Vagina (tissue), 1 donor: ENCODE data around the genes NT5C3A, RP9 and DPY19L1.

DNA sequence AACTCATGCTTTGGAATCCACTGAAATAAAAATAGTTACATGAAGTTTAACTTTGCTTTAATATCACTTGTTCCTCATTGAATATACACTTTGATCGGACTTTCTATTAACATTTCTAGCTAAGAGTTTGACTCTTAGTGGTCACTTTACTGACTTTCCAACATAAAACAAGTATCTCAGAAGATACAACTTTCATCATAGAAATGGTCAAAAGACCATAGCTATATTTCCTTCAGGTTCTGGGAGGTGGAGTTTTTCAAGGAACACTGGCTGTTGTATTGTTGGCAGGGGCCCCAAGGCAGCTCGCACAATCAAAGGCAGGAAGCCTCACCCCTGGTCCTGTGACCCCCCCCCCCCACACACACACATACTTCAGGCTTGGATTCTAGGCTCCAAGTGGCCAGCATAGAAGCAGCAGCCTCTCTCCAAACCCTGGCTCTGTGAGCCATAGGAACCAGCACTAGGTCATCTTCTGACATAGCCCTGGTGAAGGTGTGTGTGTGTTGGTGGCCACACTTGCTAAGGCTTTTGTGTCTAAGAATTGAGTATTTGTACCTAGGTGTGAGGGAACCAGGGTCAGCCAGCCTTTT is 90.9 kb downstream of the AVL9 start:
- PRO-cap, result no peak
- RAMPAGE, long total RNA, result no peak

DNA sequence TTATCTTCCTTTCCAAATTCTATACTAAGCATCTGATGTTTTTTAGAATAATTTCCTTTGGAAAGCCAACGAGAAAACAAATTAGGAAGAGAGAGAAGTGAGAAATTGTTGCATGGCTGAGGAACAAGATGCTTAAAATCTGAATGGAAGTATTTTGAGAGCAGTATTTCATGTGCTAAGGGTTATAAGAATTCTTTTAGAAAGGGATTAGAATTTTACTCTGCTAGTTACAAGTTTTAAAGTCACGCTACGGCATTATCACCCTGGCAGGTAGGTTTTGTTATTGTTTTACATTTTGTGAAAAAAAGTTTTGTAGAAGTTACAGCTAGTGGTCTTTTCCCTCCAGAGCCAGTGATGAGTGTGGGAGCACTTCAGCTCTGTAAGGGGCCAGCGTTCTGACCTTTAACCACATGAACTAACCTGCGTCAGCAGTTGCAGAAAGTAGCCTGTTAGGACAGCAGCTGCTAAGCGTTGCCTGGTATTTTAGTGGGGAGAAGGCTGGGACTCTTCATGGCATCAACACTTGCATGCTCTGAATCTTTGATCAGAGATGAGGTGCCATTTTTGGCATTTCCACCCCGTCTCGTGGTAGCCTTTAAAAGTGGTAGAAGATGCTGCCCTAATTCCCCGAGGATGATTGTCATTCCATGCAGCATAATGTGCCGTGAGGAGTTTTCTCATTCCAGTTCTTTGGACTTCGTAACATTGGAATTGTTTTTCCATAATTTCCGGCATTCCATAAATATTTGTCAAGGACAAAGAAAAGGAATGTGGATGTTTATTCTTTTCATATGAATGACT is 92.0 kb downstream of the AVL9 start:
- PRO-cap, result no peak
- RAMPAGE, long total RNA, result no peak

DNA sequence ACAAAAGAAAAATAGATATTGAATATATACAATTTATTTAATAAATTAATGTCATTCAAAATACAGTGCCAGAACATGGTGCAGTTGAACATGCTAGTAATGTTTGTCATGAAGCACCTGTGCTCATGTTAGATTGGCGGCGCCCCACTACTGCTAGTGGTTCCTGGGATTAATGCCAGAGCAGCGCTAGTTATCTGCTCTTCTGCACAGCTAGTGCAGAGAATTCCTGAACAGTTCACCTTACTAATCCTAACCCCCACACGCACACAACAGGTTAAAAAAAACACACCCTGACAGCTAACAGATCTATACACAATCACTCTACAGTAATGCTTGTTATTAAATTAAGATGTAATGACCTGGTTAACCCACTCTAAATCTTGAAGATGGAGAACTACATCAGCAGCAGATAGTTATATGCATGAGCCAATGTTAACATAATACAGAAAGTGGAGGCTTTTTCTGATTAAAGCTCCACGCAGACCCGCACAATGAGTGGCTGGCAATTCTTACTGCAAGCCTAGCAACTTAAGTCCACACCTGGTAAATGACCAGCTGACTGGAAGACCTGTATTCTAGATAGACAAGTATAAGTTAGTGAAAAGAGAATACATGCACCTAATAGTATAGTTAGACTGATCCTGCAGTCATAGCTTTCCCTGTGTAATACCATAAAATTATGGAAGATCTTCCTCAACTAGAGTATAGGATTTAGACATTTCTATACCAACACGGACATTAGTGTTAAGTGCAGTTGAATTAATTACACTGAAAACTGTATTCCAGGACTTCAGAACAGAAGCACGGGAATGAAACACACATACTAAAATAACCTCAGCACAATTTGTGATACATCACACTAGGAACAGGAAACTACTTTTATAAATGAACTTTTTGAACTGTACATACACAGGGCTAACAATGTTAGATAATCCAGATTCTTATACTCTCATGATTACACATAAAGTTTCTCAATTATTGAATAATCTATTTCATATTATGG is 23.1 kb downstream of the KBTBD2 start:
- PRO-cap, result no peak
- RAMPAGE, long total RNA, result no peak

DNA sequence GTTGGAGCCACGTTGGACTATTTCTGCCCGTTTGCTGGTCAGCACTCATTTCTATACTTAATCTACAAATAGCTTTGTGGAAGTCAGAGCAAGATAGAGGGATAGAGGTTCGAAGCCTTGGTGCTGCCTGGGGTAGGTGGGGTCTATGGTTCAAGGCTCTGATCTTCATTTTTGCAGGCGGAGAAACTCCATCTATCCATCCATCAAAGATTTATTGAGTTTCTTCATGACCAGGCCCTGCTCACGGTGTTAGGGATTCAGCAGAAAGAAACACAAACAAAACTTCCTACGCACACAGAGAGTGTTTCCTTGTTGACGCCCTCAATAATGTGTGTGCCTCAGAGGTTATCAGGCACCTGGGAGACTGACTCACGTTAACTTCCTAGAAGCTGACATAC is 35.3 kb downstream of the FKBP9 start:
- PRO-cap, result no peak
- RAMPAGE, long total RNA, result no peak

DNA sequence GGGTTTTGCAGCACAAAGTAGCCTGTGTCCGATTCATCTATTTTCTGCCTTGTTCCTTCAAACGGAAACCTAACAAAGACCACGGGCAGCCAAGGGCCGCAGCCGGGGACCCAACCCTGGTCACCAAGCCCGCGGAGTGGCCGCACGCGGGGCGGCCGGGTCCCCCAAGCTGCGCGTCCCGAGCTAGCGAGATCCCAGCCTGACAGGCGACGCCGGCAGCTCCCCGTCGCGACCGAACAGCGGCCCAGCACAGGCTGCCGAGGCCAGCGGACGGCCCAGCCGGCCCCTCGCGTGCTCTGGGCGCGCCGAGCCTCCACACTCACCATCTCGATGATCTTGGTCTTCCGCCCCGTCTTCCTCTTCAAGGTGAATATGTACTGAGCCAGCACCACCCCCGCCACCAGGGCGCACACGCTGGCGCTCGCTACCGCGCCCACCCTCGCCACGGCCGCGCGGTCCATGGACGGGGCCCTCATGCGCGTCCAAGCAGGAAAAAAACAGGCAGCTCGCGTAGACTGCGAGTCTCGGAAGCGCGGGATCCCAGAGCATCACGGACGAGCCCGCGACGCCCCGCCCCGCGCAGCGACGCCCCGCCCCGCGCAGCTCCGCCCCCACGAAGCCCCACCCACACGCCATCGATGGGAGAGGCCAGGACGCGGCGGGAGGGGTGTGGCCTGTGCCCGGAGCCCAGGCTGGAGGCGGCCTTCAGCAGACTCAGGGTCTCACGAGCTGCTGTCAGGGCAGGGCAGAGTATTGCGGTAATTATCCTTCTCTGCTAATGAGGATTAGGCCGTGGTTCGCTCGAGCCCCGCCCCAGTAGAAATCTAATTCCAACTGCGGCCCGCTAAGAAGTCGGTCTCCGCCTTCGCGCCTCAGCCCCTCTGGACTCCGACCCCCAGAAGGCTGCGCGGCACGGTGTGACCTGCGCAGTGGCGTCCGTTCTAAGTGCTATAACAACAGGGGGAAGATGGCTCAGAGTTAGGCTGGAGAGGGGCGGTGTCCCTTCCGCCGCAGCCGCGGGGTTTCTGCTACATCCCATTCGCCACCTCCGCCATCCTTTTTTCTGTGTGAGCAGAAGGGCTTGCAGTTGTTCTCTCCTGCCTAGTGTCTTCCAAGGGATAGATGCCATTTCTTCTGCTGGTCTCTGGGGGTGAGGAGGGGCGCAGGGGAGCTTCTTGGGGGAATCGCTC is at the start of gene NT5C3A:
Gene NT5C3A (minus strand): TSS at position 532 of the 1,190 bp plus-strand sequence.
- PRO-cap, result bidirectional peak, plus-strand start at position 690 of the sequence, minus-strand start at position 517 of the sequence; bidirectional peak, plus-strand start at position 975 of the sequence, minus-strand start at position 883 of the sequence
- RAMPAGE, long total RNA, result start-site peak on the minus strand centred at position 512 of the sequence, 72 bp wide, 647 reads

GRCh38 chr7:33108687-33109964 is at the start of gene RP9:
RP9 (minus strand) TSS chr7:33109404.
- PRO-cap, result bidirectional peak, plus-strand start at chr7:33109581, minus-strand start at chr7:33109403
- RAMPAGE, long total RNA, result start-site peak on the minus strand at chr7:33109315-33109334, 5 reads

DNA sequence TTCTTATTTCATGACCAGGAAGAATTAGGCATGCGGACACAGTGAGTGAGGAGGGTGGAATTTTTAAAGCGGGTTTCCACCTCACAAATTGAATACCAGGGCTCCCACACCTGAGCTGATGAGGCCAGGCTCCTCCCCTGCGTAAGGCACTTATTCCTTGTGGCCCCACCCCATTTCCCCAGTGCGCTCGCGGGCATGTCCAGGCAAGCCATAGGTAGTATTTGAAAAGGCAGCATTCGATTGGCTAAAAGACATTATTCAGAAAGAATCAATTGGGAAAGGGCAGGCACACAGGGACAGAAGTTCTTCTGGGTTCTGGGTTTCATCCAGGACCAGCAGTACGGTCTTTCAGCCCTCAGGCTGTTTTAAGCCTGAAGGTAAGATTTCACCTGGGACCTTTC is 222.3 kb downstream of the BBS9 start:
- PRO-cap, result no peak
- RAMPAGE, long total RNA, result no peak

DNA sequence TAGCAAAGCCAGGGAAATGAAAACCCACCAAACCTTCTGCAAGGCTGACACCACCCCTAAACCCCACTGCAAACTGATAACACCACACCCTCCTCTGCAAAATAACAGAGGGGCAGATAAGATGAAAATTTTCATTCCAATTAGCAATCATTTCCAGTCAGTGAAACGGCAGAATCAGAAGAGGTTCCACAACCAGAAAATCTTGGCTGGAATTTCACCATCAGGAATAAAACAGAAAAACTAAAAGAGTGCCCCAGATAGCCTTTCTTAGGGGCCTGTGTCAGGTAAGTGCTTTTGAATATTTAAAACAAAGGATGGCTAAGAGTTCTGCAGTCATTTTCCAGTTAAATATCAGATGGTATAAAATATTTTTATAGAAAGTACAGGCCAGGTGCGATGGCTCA is 179.5 kb upstream of the BMPER start:
- PRO-cap, result no peak
- RAMPAGE, long total RNA, result no peak

GRCh38 chr7:34058929-34059407 is 153.6 kb downstream of the BMPER start:
- PRO-cap, result no peak
- RAMPAGE, long total RNA, result no peak

DNA sequence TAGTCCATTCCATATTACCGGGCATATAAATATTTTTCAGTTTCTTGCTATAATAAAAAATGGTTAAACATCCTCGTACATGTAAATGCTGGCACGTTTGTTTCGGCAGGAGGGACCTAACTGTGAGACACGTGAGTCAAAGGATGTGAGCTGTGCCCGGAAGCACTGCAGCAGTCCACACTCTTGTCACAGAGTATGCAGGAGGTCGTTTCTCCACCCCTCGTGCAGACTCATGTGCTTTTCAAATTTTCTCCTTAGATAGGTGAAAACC is 45.4 kb downstream of the DPY19L1 start:
- PRO-cap, result no peak
- RAMPAGE, long total RNA, result no peak

DNA sequence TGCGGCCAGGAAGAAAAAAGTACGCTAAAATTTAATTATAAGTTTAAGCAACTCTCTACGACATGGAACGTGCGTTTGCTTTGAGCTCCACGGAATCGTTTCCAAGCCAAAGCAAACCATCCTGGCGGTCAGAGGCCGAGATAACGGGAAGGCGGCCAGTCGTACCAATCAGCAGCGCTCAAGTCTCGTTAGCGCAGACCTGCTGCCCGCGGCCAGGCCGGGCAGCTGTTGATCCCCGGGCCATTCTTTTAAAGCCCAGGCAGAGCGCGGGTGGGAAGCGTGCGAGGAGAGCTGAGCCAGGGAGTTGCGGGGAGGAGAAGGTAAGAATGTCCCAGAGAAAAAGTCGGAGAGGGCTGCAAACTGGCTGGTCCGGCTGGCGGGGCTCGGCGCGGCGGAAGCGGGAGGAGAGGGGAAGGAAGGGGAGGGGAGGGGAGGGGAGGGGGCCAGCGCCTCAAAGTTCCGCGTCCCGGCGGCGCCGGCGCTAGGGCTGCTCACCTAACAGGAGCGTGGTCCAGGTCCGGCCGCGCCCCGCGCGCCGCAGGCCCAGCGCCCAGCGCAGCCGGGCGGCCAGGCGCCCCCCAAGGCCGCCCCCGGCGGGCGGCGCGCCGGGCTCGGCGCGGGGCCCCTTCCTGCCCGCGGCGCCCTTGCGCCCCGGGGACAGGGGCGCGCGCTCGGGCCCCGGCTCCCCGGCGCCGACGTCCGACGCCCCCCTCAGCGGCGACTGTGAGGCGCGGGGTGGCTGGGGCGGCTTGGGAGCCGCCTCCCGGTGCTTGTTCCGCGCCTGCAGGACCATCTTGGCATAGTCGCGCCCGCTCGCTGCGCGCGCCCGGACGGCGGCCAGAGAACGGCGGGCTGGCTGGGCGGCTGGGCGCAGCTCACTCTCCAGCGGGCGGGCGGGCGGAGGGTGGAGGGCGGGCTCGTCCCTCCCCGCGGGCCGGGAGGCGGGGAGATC is at the start of gene DPY19L1:
Gene DPY19L1 (minus strand): TSS at position 884 of the 952 bp plus-strand sequence.
- PRO-cap, result bidirectional peak, plus-strand start at position 258 of the sequence, minus-strand start at position 101 of the sequence; bidirectional peak, plus-strand start at position 454 of the sequence, minus-strand start at position 385 of the sequence; bidirectional peak, plus-strand start outside the sequence, minus-strand start at position 849 of the sequence
- RAMPAGE, long total RNA, result no peak

GRCh38 chr7:35261341-35262466 is 7.8 kb upstream of the TBX20 start:
- PRO-cap, result no peak
- RAMPAGE, long total RNA, result no peak

DNA sequence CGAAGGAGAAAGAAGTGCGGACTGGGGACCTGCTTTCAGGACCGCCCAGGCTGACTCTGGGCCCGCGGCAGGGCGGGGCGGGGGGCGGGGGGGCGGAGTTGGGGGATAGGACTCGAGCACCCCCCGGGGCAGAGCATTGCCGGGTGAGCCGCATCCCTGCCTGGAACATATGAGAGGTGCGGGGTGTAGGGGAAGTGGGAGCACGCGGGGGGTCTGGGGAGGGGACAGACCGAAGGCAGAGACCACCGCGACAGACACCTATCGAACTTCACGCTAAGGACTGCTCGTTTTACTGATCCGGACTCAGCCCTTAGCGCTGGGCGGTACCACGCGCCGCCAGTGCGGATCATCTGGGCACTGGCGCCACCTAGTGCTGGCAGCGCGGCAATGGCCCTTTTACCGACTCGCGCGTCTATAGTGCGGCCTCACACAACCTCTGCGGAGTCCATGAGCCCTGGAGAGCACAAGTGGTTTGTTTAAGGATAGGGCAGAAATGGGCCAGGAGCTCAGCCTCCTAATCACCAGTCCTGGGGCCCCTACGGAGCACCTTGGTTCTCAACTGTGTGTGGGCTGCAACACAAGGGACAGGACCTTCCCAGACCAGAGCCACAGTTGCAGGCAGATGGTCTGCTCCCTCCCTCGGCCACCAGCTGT is 157.6 kb downstream of the HERPUD2 start:
- PRO-cap, result no peak
- RAMPAGE, long total RNA, result no peak

DNA sequence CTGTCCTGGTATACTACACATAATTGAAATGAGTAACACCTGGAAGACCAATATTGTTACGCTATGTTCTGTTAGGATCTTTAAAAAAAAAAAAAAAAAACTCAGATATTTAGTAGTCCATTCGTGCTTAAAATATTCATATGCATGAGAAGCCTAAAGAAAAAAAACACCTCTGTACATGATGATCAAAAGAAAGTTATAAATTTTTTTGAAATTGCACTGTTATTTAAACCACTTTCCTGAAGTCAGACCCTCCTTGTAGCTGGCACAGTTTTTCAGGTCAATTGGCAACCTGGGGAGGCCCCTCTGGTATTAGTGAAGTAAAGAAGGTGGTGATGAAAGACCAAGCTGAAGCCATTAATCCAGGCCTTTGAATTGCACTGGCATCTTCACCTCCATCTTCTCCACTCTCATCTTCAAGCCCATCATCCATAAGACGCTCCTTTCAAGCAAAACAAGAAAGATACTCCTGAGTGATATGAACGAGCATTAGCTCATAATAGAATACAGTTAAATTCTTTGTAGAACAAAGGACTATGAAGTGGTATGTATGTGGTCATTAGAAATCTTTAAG is 61.4 kb downstream of the HERPUD2 start:
- PRO-cap, result no peak
- RAMPAGE, long total RNA, result start-site peak on the minus strand centred at position 286 of the sequence, 296 bp wide, 19 reads

GRCh38 chr7:35635111-35635676 is 59.7 kb downstream of the HERPUD2 start:
- PRO-cap, result no peak
- RAMPAGE, long total RNA, result start-site peak on the minus strand at chr7:35635158-35635276, 42 reads

DNA sequence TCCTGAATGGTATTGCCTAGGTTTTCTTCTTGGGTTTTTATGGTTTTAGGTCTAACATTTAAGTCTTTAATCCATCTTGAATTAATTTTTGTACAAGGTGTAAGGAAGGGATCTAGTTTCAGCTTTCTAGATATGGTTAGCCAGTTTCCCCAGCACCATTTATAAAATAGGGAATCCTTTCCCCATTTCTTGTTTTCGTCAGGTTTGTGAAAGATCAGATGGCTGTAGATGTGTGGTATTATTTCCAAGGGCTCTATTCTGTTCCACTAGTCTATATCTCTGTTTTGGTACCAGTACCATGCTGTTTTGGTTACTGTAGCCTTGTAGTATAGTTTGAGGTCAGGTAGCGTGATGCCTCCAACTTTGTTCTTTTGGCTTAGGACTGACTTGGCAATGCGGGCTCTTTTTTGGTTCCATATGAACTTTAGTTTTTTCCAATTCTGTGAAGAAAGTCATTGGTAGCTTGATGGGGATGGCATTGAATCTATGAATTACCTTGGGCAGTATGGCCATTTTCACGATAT is 33.9 kb downstream of the HERPUD2 start:
- PRO-cap, result no peak
- RAMPAGE, long total RNA, result no peak

- PRO-cap, result no peak
- RAMPAGE, long total RNA, result start-site peak on the minus strand at chr7:35680799-35680967, 6 reads
Measured at GRCh38 chr7:35680542-35681027, 14.3 kb downstream of the HERPUD2 start.

DNA sequence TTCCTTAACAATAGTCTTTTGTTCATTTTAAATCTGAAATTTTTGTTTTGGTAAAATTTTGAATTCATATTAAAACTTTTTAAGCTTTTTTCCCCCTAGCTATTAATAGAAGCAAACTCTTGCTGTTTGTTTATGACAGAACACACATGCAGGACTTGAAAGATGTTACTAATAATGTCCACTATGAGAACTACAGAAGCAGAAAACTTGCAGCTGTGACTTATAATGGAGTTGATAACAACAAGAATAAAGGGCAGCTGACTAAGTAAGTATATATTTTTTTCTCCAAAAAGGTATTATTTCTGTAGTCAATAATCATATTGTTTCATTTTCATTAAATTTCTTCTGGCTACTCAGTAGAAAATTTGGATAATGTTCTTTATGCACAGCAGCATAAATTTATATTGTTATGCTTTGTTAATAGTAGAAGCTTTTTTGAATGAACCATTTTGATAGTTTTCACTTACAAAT is 89.7 kb downstream of the SEPTIN7 start:
- PRO-cap, result no peak
- RAMPAGE, long total RNA, result start-site peak on the plus strand centred at position 213 of the sequence, 103 bp wide, 249 reads

DNA sequence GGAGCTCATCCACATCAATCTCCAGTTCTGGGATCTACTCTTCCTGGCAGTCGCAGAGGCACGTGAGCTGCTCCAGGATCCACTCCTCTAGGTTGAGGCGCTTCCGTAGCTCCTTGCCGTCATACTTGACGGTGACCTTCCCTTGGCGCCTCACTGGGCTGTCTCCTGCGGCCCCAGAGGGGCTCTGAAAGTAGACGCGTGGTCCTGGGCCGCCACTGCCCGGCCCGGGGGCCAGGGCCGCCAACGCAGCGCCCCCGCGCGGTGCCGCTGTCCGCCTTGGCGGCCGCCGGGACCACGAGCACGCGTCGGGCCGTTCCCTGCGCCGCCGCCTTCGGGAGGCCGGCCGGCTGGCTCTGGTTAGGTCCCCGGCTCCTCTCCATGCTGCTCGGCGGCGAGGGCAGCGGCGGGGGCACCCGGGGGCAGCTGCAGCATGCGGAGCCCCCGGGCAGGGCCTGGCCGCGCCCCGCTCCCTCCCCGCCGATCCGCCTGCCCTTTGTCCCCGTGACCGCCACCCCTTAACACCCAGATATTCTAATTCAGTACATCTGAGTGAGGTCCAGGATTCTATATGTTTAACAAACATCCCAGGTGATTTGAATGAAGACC is 170.5 kb downstream of the SEPTIN7 start:
- PRO-cap, result no peak
- RAMPAGE, long total RNA, result no peak

DNA sequence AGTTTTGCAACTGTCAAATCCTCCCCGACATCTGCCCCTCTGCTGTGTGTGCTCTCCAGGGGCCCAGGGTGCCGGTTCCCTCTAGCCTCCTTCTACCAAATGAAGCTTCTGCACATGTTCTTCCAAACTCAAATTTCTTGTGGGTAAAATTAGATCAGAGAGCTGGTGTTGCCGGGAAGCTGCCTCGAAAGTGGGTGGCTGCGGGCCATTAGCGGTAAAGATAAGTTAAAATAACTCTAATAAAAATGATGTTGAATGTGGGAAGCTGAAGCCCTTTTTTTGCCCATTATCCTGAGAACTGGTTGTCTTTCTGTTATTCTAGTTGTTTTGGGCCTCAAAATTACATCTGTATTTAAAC is 37.0 kb upstream of the EEPD1 start:
- PRO-cap, result no peak
- RAMPAGE, long total RNA, result no peak